Cardiac atrium fibroblast (primary cell): ENCODE results near the genes PGBD4, EMC4 and NANOGP8.

GRCh38 chr15:31306427-31307144 lies 20.0 kb upstream of the KLF13 start:
- RAMPAGE, long total RNA, result no peak

- RAMPAGE, long total RNA, result no peak
Measured at GRCh38 chr15:31329125-31329541, 2.5 kb downstream of the KLF13 start.

DNA sequence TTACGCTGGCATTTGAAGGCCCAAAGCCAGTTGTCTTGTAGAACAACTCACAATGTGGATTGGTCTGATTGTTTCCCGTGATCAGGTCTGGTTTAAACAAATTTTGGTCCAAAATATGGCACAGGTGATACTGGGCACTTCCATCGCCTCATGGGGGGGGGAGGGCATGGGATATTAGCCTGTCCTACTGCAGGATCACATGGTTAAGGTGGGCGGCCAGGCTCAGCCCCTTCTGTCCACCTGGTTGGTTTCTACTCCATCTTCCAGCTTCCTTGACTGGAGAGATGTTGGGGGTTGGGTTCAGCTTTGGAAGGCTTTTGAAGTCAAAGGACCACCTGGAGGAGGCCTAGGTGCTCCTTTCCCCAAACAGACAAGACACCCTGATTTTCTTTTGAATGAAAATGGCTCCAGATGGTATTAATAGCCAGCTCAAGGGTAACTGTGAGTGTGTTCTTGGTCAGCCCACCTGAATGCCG lies 7.2 kb downstream of the KLF13 start:
- RAMPAGE, long total RNA, result no peak

DNA sequence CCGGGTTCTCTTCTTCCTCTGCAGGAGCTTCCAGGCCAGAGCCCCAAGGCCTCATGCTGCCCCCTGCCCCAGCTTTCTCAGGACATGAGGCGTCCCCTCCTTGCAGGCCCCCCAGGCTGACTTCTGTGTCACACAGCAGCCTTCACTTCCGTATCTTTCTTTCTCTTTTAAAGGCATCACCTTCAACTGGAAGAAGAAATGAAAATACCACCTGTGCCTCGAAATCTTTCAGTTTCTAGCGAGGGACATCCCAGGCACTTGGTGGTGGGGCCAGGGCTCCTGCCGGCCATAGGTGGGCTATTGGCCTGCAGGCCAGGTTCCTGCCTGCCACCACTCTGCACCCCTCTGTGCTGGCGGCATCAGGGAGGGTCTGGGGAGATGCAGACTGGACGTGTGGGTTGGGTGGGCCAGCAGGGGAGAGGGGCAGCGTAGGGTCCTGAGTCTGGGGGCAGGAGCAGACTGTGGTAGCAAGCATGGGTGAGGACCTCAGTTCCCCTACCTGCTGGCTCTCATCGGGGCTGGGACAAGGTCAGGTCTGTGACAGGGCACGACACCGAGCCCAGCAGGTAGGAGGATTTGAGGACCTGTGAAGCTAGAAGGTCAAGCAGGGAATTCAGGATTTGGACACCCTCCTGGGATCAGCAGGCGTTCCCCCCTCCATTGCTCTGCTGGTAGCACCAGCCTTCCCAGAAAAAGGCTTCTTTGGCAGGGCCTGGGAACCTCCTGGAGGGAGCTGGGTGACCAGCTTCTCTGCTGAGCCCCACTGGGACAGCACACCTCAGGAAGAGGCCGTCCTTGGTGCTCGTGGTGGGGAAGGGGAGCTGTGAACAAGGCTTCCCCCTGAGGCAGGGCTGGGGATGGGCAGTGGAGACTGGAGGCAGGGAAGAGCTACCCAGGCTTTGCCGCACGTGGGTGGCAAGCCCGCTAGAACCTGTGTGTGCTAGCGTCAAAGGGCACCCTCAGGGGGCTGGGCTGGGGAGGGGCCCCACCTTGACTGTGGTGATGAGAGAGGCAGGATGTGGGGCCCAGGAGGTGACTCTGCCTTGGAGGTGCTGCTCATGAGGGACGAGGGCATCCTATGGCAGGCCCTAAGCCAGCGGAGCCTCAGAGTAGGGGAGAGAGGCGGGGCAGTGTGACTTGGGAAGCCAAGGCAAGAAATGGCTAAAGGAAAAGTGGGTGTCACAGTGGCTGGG lies 20.3 kb downstream of the KLF13 start:
- RAMPAGE, long total RNA, result no peak

DNA sequence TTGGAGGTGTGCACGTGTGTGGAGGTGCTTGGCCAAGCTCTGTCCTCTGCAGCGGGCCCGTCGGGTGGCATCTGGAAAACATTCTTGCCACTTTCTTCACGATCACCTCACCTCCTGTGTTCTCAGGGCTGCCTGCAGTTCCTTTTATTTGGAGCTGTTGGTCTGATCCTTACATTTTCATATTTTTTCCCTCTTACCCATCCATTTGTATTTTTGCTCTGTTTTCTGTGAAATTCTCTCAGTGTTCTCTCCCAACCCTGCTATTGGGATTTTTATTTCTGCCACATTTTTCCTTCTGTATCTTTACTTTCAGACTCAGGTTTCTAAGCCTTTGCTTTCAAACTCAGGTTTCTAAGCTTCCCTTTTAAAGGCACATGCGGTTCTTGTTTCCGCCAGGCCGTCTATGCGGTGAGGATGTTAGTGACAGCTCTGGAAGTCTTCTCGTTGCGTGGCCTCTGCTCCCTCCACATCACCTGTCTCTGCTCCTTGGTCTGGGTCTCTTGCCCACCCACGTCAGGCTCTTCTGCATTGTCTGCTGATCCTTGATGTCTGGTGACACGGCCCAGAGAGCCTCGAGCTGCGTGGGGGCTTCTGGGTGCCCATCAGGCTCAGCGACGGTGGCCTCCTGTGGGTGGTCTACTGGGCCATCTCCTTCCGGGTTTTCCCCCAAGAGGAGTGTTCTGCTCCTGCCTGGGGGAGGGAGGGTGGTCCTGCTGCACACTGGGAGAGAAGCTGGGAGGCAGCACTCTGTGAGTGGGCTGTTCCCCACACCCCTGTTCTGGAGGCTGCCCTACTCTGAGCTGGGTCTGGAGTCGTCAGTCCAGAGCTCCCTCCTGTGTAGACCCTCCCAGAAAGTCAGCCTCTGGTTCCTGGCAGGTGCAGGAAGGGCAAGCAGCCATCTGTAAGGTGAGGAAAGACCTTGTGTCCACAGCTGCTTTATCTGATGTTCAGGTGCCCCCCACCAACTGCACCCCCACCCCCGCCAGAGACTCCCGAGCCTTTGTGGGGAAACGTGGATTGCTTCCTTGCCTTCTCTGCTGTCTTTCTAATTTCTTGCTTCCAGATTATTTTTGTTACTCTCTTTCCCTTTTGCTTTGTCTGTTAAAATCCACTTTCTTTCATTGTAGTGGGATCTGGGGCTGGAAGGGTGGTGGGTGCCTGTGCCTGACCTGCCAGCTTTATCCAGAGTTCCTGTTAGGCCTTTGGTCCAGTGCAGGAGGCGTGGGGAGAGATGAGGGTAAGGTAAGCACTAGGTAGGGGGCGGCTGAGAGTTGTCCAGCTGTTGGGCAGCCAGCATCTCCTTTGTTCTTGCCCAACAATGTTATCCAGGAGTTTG lies 30.7 kb downstream of the KLF13 start:
- RAMPAGE, long total RNA, result no peak

GRCh38 chr15:31375330-31375780 lies 48.7 kb downstream of the KLF13 start:
- RAMPAGE, long total RNA, result no peak

DNA sequence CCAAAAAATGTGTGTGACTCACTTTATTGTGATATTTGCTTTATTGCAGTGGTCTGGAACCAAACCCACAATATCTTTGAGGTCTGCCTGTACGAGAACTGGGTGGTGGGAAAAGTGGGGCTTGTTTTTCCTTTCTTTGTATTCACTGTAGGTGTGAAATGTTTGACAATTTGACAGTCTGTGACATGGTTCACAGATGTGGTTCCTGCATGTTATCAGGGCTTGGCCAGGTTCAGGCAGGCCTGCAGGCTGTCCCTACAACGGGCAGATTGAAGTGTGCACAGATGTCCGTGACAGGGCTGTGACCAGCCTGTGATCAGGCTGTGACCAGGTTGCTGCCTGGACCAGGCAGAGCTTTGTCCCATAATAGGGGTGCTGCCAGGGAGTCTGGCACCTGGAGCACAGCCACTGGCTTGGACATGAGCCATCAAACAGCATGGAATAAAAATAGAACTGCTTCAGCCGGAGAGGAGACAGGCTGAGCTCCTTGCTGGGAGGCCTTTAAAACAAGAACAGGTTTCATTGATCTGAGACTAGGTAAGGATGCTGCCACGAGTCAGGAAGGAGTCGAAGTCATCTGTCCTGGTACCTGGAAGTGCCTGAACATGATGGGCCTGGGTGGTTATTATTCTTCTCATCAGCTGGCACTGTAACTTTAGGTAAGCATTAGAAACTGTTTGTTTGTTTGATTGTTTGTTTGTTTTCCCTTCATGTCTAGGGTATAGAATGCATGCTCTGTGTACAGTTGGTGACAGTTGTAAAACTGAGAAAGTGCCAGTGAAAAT lies 61.1 kb downstream of the KLF13 start:
- RAMPAGE, long total RNA, result no peak

- RAMPAGE, long total RNA, result no peak
Measured at GRCh38 chr15:32889315-32890002, 171.7 kb downstream of the GREM1 start.

DNA sequence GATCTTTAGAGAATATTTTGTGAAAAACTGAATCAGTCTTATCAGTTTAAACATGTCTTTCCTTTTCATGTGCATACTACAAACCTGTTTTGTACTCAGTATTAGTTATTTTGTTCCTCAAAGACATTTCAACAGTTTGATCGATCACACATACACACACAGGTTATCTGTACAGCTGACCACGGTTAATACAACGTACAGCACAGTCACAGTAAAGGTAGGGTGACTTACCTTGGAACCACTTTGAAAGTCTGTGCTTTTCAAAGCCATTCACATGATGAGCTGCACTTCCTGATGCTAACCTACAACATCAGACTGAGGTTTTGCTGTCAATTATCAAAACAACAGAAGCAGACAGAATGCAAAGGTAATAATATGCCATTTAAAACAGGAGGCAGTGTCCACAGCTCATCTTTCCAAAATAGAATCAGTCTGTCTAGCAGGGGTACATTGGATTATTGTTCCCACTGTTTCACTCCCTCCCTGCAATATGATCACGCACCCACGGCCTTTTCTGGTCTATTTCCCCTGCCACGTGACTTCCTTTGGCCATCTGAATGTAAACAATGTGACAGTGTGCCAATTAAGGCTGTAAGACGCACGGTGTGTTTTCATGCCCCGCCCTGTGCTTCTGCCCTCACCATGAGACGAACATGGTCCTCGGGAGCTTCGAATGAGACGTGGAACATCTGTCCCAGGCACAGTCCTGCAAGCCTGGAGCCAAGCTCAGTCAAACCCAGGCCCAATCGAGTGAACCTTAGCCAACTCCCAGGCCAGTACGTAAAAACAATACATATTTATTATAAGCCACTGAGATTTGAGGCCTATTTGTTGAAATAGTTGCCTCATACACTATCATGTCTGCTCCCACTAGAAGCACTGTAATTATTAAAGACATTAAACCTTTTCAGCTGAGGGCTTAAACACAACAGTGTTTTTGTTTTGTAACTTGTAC lies 102.3 kb downstream of the FMN1 start:
- RAMPAGE, long total RNA, result no peak

GRCh38 chr15:33530596-33530873 lies 219.8 kb downstream of the RYR3 start:
- RAMPAGE, long total RNA, result no peak

- RAMPAGE, long total RNA, result no peak
Measured at GRCh38 chr15:34101974-34102625, at the start of gene PGBD4. PGBD4 (plus strand) TSS chr15:34102083.

- RAMPAGE, long total RNA, result start-site peak on the plus strand at chr15:34225013-34225061, 1,275 and 157 reads in 2 replicates
Measured at GRCh38 chr15:34224750-34225146, at the start of gene EMC4. EMC4 (plus strand) TSS chr15:34225016.

- RAMPAGE, long total RNA, result no peak
Measured at GRCh38 chr15:34362049-34363193, 4.6 kb downstream of the LPCAT4 start.

DNA sequence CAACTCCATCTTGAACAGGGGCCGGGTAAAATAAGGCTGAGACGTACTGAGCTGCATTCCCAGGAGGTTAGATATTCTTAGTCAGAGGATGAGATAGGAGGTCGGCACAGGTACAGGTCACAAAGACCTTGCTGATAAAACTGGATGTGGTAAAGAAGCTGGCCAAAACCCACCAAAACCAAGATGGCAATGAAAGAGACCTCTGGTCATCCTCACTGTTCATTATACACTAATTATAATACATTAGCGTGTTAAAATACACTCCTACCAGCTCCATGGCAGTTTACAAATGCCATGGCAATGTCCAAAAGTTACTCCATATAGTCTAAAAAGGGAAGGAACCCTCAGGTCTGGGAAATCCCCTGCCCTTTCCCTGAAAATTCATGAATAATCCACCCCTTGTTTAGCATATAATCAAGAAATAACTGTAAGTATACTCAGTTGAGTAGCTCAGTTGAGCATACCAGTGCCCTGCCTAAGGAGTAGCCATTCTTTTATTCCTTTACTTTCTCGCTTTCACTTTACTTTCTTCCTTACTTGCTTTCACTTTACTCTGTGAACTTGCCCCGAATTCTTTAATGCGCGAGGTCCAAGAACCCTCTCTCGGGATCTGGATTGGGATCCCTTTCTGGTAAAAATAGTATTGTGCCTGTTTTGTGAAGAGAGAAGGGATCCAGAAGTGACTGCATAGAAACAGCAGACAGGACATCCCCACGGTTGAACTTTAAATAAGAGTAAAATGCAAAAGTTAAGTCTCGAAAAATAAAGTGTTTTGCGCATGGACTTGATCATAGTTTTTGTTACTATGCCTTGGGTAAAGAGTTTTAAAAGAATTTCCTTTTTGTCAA lies 73.0 kb upstream of the GOLGA8B start:
- RAMPAGE, long total RNA, result no peak

- RAMPAGE, long total RNA, result no peak
Measured at GRCh38 chr15:34796704-34797331, 1.5 kb upstream of the ACTC1 start.

DNA sequence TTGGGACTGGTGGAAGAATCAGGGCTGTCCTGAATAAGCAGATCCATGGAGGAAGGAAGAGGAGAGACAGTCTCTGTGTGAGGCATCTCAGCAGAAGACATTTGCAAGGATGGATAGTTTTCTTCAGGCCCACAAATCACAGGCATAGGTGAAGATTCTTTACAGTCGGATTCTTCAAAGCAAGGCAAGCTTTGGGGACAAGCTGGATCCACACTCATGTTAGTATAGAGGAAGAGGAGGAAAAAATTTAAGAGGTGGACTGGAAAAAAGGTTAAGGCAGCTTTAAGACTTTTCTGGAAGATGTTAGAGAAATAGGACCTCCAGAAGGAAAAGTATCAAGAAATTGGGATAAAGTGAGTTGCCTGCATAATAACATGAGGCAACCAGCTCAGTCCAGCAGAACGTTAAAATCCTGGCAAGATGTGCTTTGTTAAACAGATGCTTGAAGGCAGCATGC lies at the start of gene NANOGP8:
TSS of gene NANOGP8 (minus strand) at position 403 of the 457 bp plus-strand sequence.
- RAMPAGE, long total RNA, result no peak

- RAMPAGE, long total RNA, result no peak
Measured at GRCh38 chr15:35301040-35301476, 216.0 kb upstream of the NANOGP8 start.

DNA sequence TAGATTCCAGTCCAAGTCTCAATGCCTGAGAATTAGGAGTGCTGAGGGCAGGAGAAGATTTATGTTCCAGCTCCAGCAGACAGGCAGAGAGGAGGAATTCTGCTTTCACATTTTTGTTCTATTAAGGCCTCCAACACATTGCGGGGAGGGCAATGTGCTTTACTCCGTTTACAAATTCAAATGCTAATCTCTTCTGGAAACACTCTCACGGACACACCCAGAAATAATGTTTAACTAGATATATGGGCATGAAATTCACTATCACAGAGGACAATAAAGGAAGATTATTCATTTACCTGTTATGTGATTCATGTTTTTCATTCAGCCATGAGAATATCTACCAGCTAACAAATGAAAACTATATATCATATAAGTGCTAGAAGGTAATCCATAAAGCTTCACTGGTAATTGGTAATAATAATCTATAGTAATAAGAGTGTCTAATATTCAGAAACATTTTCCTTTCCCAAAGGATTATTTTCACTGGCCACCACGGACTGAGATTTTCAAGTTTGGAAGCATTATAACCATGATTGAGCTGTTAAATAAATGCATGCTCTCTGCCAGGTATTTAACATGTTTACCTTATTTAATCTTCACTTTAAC lies 53.8 kb downstream of the DPH6 start:
- RAMPAGE, long total RNA, result no peak

GRCh38 chr15:35548453-35548815 lies 2.5 kb upstream of the DPH6 start:
- RAMPAGE, long total RNA, result no peak

DNA sequence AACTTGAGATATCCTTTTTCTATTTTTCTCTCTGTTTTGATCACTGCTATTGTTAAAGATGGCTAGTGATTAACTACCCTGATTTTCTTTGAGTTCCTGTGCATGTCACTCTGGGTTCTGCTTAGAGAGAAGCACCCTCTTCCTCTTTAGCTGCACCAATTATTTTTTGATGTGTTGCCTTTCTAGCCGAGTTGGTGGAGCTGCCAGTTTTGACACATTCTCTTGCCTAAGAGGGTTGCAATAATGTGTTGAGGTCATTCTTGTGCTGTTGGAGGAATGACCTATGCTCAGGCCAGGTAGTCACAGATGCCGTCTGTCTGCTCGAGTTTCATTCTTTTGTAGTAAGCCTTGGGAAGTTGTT lies 84.5 kb upstream of the DPH6 start:
- RAMPAGE, long total RNA, result no peak